Esophagus muscularis mucosa (tissue), 4 donors: ENCODE data around the genes TMEM31, TMSB15B, SLC25A53, PWWP3B and RADX.

DNA sequence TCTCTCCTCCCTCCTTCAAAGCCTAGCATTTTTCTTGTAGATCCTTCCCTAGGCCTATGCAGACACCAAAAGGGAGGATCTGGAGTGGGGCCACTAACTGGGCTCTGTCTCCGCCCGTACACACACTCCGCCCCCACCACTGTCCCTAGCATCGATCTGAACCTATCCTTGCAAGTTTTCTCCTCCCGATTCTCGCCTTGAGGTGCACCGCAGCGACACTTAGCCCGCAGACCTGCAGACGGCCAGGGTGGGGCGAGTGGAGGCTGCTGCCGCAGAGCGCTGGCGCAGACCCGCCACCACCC lies 8.3 kb upstream of the TCEAL9 start:
- PRO-cap: no peak
- RAMPAGE, long total RNA, 4 experiments: no peak in any of the 4 experiments

GRCh38 chrX:103502874-103503417 lies 16.3 kb downstream of the RAB40A start:
- PRO-cap: no peak
- RAMPAGE, long total RNA, 4 experiments: start-site peak on the minus strand in 1 of 4 experiments, at chrX:103502875-103502926 at its widest, 42 reads per replicate

DNA sequence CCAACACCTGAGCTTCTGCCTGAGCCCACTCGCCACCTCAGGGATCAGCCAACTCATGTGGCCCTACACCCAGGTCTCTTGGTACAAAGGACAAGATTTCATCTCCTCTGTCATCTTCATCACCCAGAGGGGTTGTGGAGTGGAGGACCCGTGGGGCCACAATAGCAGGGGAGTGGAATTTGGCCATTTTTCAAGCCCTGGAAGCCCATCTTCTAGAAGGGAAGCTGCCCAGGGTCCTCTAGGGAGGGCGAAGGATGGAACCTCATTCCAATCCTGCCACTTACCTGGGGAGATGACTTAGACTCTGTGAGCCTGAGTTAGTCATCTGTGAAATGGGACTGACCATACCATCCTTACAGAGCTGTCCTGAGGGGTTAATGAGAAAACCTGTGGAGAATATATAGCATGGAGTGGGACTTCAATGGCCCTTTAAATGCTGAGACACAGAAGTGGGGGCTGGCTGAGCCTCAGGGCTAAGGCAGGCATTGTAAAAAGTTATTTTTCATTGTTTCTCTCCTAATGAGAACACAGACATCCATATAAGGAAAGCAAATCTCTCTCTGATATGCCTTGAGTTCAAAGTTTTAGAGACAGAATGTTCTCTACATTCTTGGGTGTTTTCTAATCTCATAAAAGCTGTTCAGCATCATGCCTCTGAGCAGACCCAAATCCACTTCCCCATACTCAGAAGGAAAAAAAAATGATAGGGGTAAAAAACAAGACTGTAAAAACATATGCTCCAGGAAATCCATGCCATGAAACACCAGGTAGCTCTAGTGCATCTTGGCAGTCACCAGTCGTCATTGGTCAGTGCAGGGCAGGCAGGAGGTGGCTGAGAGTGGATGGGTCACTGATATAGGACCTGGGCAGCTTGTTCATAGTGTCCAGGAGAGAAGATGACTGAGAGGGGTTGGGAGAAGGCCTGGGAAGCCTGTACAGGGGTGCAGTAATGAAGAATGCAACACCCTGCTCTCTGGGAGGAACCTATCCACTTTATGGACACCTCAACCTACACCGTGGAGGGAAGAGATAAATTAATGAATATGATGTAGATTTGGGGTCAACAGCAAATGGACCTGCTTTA lies 16.8 kb upstream of the RAB40A start:
- PRO-cap: unidirectional peak, plus-strand start at position 883 of the sequence
- RAMPAGE, long total RNA, 4 experiments: start-site peak on the minus strand in 1 of 4 experiments, centred at position 371 of the sequence, 169 reads per replicate

DNA sequence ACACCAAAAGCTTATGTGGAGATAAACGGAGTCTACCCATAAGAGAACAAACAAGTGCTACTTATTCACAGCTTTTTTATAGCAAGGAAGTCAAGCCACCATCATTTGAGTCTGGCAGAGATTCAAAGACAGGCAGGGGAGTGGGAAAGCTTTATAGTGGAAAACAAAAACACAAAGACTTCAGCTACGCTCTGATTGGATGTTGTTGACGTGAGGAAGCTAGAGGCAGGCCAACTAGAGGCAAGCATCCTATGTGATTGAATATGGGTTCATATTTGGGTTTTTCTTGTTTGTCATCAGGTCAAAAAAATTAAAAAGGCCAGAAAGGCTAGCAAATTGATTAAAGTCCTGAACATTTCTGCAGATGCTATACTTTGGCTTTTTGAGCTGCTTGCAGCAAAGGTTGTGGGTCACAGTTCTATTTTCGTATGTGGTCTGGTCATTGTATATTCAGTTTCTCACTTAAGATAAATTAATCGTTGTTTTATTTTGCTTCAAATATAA lies 668 bp upstream of the TCEAL4 start:
- PRO-cap: no peak
- RAMPAGE, long total RNA, 4 experiments: no peak in any of the 4 experiments

- PRO-cap: no peak
- RAMPAGE, long total RNA, 4 experiments: no peak in any of the 4 experiments
These were observed 2.7 kb downstream of the MORF4L2 start for GRCh38 chrX:103683589-103684368.

- PRO-cap: no peak
- RAMPAGE, long total RNA, 4 experiments: no peak in any of the 4 experiments
These were observed 848 bp downstream of the MORF4L2 start for GRCh38 chrX:103685404-103686297.

DNA sequence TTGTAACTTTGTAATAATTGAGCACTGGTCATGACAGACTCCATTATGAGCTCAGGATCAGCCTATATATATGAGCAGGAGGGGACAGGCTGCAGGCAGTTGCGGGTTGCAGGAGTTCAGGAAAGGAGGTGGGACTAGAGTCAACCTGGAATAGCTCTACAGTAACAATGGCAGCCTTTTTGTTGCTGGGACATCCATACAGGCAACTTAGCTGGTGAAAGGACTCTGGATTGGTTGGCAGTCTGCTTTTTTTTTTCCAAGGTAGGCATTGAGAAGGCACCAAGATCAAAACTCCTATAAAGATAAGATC lies at the start of gene TMEM31:
Gene TMEM31, plus strand, starts transcription at position 94 of the 310 bp plus-strand sequence.
- PRO-cap: no peak
- RAMPAGE, long total RNA, 4 experiments: no peak in any of the 4 experiments

GRCh38 chrX:103730614-103731407 lies 20.1 kb downstream of the TMEM31 start:
- PRO-cap: no peak
- RAMPAGE, long total RNA, 4 experiments: no peak in any of the 4 experiments

DNA sequence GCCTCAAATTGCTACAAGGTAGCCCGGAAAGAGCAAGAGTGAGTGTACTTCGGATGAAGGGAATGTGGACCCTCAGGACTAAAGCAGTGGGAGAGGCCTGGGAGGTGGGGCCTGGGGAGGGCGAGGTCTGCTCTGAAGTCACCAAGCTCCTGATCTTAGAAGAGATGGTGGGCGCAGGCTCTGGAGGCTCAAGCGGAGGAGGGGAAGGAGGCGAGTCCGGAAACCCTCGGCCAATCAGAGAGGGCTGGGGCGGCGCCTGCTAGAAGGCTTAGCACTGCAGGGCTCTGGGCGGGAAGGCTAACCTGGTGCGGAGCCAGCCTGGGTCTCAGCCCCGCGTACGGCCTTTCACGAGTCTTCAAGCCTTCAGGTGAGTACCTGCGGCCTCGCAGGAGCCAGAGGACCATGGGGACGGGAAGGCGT lies at the start of gene TMSB15B:
Gene TMSB15B, plus strand, starts transcription at position 271 of the 420 bp plus-strand sequence.
- PRO-cap: no peak
- RAMPAGE, long total RNA, 4 experiments: start-site peak on the plus strand in 1 of 4 experiments, centred at position 293 of the sequence, 19 reads per replicate

DNA sequence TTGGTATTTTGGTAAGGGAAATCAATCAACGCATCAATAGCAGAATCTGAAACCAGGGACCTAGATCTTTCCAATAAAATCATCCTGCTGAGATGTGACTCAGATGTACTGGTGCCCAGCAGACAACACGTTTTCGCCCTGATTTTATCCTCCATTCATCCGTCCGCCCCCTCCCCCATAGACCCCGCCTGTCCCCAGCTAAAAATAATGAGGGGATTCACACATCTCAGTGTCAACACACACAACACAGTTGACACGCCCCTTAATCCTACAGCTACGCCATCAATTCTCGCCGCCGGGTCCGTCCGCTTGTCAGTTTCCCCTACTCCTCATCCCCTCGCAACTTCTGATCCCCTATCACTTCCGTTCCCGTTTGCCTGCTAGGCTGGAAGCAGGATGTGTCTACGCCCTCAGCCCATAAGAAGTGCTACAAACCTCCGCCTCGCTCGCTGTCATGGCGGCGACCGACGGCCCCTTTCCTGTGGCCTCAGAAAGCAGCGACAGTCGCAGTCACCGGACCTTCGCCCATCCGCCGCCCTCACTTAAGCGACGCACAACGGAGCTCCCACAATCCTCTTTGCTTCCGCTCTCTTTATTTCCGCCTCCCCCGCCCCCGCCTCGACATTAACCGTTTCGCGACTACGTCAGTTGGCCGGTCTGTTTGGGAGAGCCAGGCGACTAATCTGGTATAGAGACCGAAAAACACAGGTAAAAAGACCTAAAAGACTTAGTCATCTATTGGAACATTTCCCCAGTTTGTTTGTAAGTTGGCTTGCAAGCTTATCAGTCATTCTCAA lies at the start of gene SLC25A53:
Gene SLC25A53, minus strand, starts transcription at position 567 of the 797 bp plus-strand sequence.
- PRO-cap: bidirectional peak, plus-strand start at position 624 of the sequence, minus-strand start at position 544 of the sequence
- RAMPAGE, long total RNA, 4 experiments: start-site peak on the minus strand in 4 of 4 experiments, centred at positions 512 to 523 of the sequence, 358 to 1,196 reads per replicate

GRCh38 chrX:104187885-104188502 lies 21.7 kb downstream of the FAM199X start:
- PRO-cap: no peak
- RAMPAGE, long total RNA, 4 experiments: no peak in any of the 4 experiments

DNA sequence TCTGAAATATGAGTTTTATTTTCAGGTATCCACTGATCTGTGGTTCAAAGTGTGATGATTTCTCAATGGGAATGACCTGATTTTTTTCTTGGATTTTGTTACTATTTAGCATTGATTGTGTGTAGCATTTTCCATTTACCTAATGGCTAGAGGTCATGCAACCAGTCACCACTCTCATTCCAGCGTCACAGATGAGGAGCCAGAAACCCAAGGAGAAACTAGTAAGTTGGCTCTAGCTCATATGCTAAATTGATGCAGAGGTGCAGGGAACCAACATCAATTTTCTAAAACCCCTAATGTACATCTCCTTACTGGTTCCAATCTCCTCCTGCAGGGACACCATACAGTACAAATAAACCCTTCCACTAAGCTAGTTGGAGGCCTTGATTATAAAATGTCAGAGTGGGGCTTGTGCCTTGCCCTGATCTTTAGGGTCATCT lies 118.2 kb downstream of the IL1RAPL2 start:
- PRO-cap: no peak
- RAMPAGE, long total RNA, 4 experiments: no peak in any of the 4 experiments

GRCh38 chrX:106168014-106168576 lies at the start of gene PWWP3B:
Gene PWWP3B (plus strand): TSS chrX:106168305.
- PRO-cap: no peak
- RAMPAGE, long total RNA, 4 experiments: no peak in any of the 4 experiments

DNA sequence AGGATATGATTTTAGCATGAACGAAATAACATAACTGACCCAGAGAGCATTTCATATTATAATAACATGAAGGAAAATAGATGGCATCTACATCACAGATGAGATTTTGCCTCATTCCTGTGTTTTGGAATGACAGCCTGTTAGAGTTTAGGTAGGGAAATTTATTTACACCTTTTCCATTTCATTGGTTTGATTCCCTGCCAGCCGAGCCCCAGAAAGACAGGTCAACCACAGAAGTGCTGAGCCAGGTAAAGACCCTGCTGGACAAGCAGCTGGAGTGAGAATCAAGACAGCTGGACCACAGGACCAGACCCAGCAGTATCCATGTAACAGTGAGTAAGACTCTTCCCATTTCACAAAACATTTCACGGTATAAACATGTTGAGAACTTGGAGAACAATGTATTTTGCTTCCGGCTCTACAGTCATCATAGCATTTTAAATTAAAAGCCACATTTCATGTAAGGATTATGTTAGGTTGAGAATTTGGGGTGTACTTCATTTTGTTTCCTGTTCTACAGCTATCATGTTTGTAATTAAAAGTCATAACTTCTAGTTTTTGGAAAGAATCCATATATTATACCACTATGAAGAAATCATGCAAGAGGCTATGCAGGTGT lies 2.8 kb downstream of the PWWP3B start:
- PRO-cap: no peak
- RAMPAGE, long total RNA, 4 experiments: no peak in any of the 4 experiments

GRCh38 chrX:106611620-106612157 lies at the start of gene RADX:
Gene RADX (plus strand): TSS chrX:106611978.
- PRO-cap: bidirectional peak, plus-strand start at chrX:106611981, minus-strand start at chrX:106611855
- RAMPAGE, long total RNA, 4 experiments: start-site peak on the plus strand in 1 of 4 experiments, at chrX:106611975-106611999 at its widest, 8 reads per replicate

GRCh38 chrX:106929564-106930187 lies 9.5 kb downstream of the CLDN2 start:
- PRO-cap: no peak
- RAMPAGE, long total RNA, 4 experiments: no peak in any of the 4 experiments

- PRO-cap: no peak
- RAMPAGE, long total RNA, 4 experiments: no peak in any of the 4 experiments
These were observed 82.4 kb downstream of the DNAAF6 start for GRCh38 chrX:107288875-107289177.

- PRO-cap: bidirectional peak, plus-strand start at chrX:107710914, minus-strand start at chrX:107710886; bidirectional peak, plus-strand start at chrX:107711395, minus-strand start at chrX:107711097
- RAMPAGE, long total RNA, 4 experiments: no peak in any of the 4 experiments
These were observed 64.8 kb downstream of the TSC22D3 start for GRCh38 chrX:107710347-107711682.

- PRO-cap: bidirectional peak, plus-strand start at chrX:107777436, minus-strand start at chrX:107777322
- RAMPAGE, long total RNA, 4 experiments: no peak in any of the 4 experiments
These were observed 478 bp upstream of the NCBP2L start for GRCh38 chrX:107776868-107777641.

DNA sequence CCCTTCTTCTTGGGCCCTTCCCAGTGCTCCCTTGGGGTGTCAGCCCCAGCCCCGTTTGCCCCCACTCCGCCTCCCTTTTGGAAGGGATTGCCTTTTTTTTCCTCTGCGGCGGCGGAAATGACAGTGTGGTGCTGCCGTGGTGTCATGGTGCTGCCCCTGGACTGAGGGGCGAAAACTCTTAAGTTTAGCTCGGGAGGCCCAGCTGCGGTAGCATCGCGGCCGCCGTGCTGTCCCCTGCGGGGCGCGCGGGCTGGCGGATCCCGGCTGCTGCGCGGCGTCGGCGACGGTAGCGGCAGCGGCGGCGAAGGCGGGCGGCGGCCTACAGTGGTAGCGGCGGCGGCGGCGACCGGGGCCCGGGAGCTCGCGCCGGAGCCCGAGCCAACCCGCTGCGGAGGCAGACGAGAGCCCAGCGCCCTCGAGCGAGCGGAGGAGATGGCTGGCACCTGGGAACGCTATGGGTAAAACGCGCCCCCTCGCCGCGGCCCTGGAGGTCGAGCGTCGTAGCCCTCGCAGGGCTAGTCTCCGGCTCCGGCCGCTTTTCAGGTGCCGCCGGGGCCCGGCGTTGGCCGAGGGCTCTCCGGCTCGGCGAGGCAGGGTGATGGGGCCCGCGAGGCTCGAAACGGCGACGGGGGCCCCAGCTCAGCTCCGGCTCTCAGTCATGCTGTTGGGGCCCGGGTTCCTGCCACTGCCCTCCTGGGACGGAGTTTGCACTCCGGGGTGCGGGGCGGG lies 471 bp downstream of the MID2 start:
- PRO-cap: bidirectional peak, plus-strand start at position 324 of the sequence, minus-strand start at position 276 of the sequence
- RAMPAGE, long total RNA, 4 experiments: start-site peak on the plus strand in 1 of 4 experiments, centred at position 391 of the sequence, 12 reads per replicate